HT-29 (cell line): ENCODE measurements around a stretch of chr6.

GRCh38 chr6:89985358-89985680, 91.0 kb downstream of the GJA10 start:
- RAMPAGE, long total RNA: no peak

DNA sequence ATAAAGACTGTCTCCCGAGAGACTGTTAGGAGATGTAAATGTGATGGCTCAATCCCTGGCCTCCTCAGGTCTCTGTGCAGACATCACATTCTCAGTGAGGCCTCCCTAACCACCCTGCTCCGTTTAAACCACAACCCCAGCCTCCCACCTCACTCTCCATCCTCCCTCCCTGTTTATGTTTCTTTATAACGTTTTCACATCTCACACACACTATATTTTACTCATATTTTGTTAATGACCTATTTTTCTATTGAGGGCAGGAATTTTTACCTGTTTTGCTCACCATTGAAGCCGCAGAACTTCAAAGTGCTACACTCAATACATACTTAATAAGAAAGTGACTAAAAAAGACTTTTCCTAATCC, 135.0 kb downstream of the GJA10 start:
- RAMPAGE, long total RNA: no peak

- RAMPAGE, long total RNA: no peak
Measured at GRCh38 chr6:90186959-90188234, 109.2 kb downstream of the BACH2 start.

- RAMPAGE, long total RNA: no peak
Measured at GRCh38 chr6:90233801-90234396, 62.7 kb downstream of the BACH2 start.

DNA sequence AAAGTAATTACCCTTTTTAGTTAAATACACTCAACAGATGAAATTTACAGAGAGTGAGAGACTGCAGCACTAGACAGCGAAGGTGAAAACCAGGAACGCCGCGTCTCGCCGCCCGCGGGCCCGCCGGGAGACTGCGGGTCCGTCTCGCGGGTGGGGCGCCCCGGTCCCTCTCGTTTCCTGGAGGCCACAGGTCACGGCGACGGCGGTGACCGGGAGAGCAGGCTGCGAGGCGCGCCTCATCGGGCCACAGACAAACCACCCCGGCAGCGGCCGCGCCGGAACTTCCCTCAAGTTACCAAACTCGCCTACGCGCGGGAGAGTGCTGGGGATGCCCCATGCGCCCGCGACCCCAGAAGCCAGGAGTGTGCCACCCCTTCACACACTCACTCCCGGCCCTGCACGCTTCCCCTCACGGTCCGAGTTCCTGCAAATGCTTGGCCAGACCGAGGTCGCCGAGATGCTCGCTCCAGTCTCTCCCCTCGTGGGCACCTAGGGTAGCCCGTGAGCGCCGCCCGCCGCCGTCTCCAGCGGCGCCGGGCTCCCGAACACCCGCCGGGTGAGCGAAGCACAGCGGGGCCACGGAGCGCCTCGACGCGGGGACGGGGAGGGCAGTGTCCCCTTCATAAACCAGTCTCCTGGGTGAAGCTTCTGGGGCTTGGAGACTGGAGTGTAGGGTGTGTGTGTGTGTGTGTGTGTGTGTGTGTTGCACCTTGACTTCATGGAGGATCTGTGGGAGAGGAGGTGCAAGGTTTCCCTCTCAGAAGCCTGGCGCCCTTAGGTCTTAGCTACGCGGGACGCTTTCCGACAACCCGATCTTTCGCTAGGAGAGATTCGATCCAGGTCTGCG, 1.4 kb downstream of the BACH2 start:
- RAMPAGE, long total RNA: no peak

DNA sequence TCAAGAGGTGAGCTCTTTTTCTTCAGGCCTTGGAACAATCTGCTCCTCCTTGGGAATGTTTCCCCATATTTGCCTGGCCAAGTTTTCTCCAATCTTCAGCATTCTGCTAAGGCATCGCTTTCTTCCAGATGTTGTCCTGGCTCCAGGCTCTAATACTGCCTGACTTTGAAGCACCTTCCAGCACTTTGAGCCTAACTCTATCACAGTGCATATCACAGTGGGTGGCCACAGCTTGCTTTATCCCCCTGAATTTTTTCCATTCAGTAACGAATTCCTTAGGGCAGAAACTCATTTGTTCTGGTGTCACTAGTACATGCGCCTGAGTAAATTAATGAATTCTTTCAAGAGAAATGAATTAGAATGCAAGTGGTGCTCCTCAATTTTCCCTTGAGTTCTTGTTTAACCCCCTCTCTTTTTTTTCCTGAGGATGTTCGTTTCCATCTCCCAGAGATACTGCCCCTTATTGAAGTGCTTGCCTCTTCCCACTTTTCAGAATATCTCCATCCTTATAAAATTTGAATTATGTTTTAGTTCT, 92.4 kb downstream of the MAP3K7 start:
- RAMPAGE, long total RNA: no peak

DNA sequence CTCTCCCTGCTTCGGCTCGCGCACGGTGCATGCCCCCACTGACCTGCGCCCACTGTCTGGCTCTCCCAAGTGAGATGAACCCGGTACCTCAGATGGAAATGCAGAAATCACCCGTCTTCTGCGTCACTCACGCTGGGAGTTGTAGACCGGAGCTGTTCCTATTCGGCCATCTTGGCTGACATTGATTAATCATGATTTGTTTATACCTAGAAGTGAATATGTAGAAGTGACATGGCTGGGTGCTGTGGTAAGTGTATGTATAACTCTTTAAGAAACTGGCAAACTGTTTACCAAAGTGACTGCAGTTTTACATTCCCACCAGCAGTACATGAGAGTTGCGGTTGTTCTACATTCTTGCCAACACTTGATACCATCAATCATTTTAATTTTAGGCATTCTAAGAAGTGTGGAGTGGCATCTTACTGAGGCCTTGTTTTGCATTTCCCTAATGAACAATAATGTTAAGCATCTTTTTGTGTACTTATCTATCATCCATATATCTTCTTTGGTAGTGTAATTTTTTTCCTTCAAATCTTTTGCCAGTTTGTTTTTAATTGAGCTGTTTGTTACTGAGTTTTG, 466.2 kb upstream of the MAP3K7 start:
- RAMPAGE, long total RNA: no peak

DNA sequence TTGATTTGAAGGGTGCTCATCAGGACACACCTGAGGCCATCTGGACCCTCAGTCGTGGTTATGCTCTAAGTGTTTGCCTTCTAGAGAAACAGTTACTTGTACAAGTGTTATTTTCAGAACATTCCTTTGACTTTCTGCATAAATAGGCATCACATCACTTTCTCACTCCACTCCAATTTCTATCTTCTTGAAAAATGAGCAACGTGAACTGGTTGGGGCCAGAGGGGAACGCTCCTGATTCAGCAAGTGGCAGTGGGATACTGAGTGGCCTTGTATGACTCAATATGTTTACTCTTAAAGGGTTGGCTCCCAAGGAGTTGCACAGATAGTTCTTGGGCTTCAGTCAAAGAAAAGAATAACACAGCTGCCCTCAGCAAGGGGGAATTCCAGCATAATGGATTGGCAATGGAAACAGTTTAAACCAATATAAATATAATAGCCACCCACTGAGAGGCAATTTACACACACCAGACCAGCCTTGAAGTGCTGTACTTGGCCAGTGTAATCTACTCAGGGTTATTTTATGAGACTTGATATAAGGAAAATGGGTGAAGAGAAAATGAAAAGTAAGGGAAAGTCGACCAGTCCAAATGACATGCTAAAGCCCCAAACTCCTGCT, 712.6 kb upstream of the MAP3K7 start:
- RAMPAGE, long total RNA: no peak

DNA sequence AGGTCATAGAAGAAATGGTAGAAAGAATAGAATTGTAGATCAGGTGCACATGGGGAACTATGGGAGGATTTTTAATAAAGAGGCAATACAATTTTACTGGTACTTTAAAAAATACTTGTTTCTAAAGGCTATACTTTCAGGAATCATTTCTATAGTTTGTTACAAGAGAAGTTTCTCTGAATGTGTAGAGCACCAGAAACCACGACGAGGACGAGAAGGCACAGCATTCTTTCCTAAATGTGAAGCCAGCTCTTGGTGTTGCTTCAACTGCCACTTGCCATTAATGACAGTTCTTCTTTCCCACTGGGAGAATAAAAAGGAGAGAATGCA, 1300.1 kb downstream of the EPHA7 start:
- RAMPAGE, long total RNA: no peak

- RAMPAGE, long total RNA: no peak
Measured at GRCh38 chr6:92296601-92296938, 1122.8 kb downstream of the EPHA7 start.

DNA sequence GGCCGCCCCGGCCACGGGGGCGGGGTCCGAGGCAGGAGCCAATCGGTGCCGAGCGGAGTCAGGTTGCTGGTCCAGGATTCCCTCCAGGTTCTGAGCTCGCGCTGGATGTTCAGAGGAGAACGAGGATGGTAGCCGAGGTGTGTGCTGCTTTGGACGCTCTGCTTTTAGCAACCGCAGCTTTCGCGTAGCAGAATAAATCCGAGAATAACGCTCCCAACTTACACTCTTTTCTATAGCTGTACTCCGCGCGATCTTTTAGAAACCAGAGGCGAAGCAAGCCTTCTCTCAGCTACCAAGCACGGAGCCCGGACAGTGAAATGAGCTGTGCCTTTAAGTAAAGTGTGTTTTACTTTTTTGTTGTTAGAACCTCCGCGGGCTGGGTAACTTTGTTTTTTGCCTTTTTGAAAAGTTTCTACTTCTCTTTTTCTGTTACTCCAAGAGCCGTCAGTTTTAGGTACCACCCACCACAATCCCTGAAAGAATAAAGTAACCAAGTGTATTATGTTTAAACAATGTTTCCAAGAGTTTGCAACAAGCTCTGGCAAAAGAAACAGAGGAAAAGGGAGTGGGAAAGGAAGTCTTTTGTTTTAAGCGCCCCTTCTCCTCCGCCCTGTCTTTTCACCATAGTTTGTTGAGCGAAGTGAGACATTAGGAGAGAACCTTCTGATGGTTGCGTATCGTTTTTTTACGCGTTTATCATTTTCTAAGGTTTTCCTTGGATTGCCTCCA, 515 bp upstream of the EPHA7 start:
- RAMPAGE, long total RNA: no peak

DNA sequence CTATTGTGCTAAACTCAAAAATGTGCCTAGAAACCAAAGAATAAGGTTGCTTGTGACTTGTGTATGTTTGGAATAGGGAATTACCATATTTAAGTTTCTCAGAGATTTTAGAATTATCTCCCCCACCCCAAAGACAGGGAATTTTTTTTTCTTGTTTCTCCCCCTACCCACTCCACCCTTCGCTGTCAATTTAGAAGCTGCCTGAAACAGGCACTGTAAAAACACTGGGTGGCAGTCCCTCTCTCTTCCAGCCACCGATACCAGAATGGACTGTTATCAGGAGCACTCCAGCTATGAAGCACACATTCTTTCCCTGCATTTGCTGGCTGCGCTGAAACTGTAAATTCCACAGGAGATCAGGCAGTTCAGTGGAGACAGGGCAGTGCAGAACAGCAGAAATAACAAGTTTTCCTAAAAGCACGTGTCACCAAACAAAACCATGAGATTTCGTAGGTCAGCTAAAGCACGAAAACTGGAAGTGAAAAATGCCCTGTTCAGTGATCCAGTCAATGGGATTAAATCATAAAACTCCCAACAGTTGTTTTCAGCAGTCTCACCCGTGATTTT, 359.7 kb upstream of the EPHA7 start:
- RAMPAGE, long total RNA: no peak

- RAMPAGE, long total RNA: no peak
Measured at GRCh38 chr6:95576316-95576638, 1.1 kb upstream of the MANEA start.

DNA sequence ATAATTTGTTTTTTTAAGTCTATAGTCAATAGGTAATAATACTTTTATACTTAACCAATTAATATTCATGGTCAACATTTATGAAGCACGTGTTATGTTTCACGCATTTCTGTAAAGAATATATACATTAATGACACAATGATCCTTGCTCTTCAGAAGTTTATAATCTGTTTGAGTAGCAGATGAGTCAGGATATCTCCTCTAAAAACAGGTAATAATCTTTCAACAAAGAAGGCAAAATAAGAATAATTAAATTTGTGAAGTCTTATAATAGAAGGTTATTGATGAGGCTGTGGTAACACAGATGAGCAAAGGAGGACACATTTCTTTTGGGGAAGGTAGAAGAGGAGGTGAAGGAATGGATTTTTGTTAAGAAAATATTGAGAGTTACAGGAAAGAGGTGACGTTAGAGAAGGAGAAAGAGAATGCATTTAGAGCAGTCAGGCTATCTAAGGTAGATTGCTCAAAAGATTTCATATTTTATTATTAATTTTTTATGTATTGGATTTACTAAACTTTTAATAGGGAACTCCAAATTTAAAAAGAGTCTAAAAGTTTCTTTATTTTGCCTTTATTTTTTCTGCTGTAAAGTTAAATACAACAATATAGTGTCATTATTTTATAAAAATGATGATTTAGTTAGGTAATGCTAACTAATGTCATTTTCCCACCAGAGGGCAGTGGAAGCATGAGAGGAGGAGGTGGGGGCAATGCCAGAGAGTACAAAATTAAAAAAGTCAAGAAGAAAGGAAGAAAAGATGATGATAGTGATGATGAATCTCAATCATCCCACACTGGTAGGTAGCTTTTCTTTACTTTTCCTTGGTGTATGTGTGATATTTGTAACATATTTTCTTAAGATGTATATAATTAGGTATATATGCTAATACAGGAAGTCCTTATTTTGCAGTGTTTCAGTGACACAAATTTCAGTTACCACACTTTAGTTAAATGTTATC, 20.4 kb upstream of the FHL5 start:
- RAMPAGE, long total RNA: no peak

DNA sequence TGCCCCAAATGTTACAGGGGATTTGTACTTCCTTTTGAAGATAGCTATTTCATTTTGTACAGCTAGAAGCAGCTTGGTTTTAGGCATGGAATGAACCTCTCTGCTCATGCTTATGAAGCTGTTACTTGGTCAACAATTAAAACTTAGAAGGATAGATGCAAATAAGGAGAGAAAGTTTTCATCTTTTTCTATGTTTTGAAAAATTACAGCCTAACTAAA, 14.6 kb downstream of the FHL5 start:
- RAMPAGE, long total RNA: no peak

- RAMPAGE, long total RNA: no peak
Measured at GRCh38 chr6:96578076-96578386, 15.1 kb downstream of the FHL5 start.

- RAMPAGE, long total RNA: no peak
Measured at GRCh38 chr6:98937892-98938407, 9.8 kb downstream of the FBXL4 start.

- RAMPAGE, long total RNA: no peak
Measured at GRCh38 chr6:99514019-99514548, 1.1 kb downstream of the USP45 start.

- RAMPAGE, long total RNA: no peak
Measured at GRCh38 chr6:99520606-99520845, 323 bp upstream of the TSTD3 start.

- RAMPAGE, long total RNA: no peak
Measured at GRCh38 chr6:99993212-99993466, 884 bp downstream of the MCHR2 start.